ENCODE data around the gene MCTP2.

GRCh38 chr15:94231299-94232067, at the start of gene MCTP2:
Gene MCTP2, plus strand, starts transcription at chr15:94231561.
- PRO-cap = bidirectional peak, plus-strand start at chr15:94231595, minus-strand start at chr15:94231414
- RAMPAGE, long total RNA, 4 experiments = start-site peak on the plus strand in 3 of 4 experiments, at chr15:94231525-94231604 at its widest, 22 to 31 reads per replicate

GRCh38 chr15:94258168-94258748, 26.9 kb downstream of the MCTP2 start:
- PRO-cap = no peak
- RAMPAGE, long total RNA, 4 experiments = no peak in any of the 4 experiments

DNA sequence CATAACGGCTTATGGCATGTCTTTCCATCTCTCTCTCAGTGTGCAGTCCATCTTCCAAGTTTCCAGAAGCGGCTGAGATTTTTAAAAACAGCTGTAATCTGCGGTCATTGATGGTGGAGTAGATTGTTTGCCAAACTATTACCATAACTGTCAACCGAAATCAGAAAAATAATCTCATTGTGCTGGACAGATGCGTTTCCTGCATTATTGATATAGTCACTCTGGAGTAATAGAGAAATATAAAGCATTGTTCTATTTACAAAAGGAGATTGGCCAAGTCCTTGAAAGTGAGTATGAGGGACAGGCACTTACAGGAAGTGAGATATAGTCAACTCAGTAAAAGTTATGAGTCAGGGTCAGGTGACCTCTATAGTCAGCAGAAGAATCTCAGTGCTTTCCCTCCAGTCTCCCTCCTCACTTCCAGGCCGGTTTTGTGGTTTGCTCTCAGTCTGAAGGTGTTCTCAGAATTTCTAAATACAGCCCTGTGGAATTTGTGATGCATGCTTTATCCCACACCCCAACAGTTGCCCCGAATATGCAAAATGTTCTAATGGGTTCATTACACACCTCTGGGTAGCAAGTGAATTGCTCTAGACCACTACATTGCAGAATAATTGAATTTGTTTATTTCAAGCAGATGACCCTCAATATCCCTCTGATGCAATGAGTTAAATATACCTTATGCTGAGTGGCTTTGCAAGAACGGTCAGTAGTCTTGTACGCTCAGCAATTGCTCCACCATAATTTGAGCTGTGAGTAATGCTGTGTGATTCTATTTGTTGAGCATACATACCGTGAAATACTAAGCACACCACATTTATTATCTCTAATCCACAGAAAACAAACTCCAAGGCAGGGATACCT, 787.6 kb downstream of the MCTP2 start:
- PRO-cap = no peak
- RAMPAGE, long total RNA, 4 experiments = no peak in any of the 4 experiments

DNA sequence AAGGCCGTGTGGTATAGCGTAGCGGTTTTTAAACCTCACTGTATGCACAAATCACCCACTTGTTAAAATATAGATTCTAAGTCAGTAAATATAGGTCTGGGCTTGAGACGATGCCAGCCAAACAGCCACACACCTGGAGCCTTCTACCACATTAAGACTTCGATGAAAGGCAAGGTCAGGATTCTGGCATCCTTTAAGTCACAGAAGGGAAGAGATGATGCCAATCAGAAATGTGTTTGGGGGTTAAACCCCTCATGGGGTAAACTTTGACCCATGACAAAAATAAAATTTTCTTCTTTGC, 848.3 kb downstream of the MCTP2 start:
- PRO-cap = no peak
- RAMPAGE, long total RNA, 4 experiments = no peak in any of the 4 experiments

DNA sequence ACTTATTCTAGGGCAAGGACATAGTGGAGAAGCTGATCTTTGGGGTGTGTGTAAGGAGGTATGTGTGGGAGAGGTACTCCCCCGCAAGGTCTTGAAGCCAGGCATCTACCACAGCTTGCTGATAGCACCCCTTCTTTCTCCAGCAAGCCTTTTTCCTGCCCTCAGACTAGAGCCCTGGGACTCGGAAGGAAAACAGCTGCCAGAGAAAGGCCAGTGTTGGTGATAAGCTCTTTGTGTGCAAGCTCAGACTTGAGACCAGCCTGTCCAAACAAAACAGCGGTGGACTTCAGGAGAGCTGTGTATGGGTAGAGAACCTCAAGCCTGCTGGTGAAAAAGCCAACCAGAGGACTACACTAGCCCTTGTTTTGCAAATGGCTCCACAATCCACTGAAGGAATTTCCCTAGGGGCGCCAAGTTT, 1028.6 kb downstream of the MCTP2 start:
- PRO-cap = no peak
- RAMPAGE, long total RNA, 4 experiments = no peak in any of the 4 experiments

- PRO-cap = no peak
- RAMPAGE, long total RNA, 4 experiments = no peak in any of the 4 experiments
Measured at GRCh38 chr15:95288344-95289032, 1042.0 kb upstream of the NR2F2 start.

DNA sequence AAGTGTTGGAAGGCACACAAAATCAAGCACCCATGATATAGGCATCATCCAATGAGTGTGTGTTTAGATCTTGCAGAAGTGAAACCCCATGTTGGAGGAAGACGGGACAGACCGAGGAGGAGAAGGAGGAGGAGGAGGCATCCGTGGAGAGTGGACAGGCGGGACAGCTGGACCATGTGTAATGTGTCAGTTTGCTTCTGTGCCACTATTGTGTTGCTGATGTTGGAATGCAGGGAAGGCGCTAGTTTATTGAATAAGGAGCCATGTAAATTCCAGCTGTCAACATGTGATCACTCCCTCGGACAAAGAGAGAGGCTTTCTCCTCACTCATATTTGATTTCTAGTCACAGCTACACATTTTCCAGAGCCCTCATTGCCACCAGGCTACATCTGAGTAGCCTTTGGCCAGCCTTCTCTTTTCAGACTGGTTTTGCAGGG, 1037.7 kb upstream of the NR2F2 start:
- PRO-cap = no peak
- RAMPAGE, long total RNA, 4 experiments = no peak in any of the 4 experiments

DNA sequence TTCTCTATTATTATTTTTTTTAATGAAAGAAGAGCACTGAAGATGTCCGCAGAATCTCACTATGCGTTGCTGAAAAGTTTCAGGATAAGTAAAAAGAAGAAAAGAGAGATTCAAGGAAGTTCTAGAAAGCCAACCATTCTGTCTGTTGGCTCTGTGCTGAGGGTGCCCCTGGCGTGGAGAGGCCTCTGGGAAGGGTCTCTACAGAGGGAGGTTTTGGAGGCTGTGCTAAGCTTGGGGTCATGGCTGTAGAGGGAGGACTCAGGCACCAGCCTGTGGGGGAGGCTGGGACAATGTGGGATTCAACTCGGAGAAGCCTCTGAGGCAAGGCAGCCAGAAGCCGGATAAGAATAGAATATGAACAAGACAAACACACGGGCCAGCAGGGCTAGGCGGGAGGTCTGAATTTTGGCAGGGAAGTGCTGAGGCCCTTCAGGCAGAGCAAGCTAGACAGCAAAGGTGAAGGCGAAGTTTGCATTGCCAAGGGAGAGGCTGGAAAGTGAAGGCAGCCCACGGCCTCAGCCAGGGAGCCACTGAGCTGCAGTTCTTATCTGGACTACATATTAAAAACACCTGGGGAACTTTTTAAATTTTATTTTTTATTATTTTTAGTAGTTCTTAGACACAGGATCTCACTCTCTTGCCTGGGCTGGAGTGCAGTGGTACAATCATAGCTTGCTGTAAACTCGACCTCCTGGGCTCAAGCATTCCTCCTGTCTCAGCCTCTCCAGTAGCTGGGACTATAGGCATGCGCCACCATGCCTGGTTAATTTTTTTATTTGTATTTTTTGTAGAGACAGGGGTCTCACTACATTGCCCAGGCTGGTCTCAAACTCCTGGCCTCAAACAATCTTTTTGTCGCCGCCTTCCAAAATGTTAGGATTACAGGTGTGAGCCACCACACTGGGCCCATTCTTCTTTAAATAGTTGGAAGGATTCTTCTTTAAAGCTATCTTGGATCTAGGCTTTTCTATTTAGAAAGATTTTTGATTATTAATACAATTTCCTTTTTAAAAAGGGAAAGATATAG, 611.9 kb upstream of the NR2F2 start:
- PRO-cap = no peak
- RAMPAGE, long total RNA, 4 experiments = no peak in any of the 4 experiments

DNA sequence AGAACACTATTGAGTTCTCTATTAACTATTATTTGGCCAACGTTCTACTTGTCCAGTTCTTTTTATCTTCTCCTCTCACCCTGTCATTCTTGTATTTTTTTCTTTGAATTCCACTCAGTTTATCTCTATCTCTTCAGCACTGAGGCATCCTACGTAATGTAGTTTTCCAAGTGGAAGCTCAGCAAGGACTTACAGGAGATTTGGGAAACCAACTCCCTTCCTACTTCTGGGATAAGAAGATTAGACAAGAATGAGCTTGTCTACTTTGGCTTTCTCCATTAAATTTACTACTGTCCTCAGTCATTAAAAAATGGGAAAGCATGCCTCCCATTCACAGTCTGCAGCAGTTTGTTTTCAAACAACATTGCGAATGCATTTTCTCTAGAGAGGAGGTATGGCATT, 21.3 kb upstream of the NR2F2 start:
- PRO-cap = no peak
- RAMPAGE, long total RNA, 4 experiments = no peak in any of the 4 experiments

DNA sequence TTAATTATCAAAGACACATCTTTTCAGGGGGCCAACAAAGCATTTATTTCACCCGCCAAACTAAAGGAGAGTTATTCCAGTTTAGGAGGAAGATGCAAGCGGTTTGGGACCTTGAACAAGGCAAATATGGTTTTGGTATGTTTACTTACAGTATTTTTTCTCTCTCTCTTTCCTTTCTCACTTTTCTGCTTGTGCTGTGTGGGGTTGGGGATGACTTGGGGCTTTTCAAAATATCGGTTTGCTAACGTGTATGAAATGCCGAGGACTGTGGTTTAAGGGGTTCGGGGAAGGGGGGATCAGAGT, 4.3 kb upstream of the NR2F2 start:
- PRO-cap = no peak
- RAMPAGE, long total RNA, 4 experiments = no peak in any of the 4 experiments

DNA sequence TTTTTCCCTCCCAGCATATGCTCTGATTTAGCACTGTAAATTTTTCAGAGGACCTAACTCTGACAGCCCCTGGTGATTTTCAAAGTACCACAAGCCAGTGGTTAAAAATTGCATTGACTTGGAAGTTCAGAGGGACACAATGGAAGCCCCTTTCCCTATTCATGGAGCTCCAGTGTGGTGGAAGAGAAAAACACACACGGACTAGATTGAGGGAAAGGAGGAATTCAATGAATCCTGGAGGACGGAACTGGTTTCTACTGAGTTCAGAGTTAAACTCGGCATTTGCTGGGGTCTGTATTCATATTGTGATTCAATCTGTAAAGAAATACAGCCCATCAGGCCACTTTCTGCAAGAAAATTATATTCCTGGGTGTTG, 3.1 kb upstream of the NR2F2 start:
- PRO-cap = bidirectional peak, plus-strand start at position 36 of the sequence, minus-strand start outside the sequence
- RAMPAGE, long total RNA, 4 experiments = no peak in any of the 4 experiments

DNA sequence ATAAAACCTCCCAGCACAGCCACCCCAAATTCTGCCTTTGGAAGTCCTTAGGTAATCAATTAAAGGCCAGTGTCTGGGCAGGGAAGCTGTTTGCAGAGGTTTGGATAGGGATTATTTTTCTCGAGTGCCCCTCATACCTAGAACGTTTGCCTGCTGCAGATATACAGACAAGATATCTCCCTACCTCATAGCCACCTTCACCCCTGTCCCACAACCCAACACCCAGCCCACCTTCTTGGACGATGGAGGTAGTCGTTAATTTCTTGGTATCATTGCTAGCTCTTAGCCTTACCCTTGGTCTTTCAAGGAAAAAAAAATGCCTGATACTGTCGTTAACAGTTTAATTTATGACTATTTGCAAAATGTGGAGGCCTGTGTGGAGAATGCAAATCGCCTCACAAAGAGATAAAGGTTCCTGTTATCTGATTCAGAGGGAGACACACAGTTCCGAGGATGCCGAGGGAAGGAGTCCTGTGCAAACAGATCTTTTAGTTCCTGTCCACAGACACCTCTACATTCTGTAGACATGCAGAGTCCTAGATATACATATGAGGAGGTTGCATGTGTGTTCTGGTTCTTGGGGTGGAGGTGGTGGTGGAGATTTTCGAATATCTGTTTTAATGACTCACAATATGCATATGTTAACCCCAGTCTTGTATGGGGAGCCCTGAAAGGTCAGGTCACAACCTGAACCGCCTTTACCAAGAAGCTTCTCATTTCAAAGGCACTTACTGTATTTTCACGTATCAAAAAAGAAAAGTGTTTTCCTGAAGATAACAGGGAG, 5.5 kb downstream of the NR2F2 start:
- PRO-cap = unidirectional peak, plus-strand start at position 435 of the sequence
- RAMPAGE, long total RNA, 4 experiments = no peak in any of the 4 experiments

DNA sequence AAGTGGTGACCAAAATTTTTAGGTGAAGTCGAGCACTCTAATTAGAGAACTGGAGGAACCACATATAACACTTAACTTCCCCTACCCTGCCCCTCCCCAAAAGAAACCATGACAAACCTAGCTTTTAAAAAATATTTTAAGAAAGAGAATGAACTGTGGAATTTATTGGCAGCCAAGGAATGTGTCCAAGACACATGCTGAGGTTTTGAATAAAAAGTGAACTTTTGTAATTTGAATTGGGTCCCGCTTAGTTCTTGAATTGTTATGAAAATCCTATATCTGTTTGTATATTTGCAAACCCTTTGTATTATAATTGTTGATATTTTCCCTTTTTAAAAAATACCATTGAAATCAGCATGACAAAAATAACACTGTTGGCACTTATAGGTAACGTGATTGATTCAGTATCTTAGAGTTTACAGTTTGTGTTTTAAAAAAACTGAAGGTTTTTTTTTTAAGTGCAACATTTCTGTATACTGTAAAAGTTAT, 7.8 kb downstream of the NR2F2 start:
- PRO-cap = no peak
- RAMPAGE, long total RNA, 4 experiments = no peak in any of the 4 experiments

- PRO-cap = unidirectional peak, minus-strand start at chr15:96344623
- RAMPAGE, long total RNA, 4 experiments = no peak in any of the 4 experiments
Measured at GRCh38 chr15:96343790-96344813, 13.6 kb downstream of the NR2F2 start.

DNA sequence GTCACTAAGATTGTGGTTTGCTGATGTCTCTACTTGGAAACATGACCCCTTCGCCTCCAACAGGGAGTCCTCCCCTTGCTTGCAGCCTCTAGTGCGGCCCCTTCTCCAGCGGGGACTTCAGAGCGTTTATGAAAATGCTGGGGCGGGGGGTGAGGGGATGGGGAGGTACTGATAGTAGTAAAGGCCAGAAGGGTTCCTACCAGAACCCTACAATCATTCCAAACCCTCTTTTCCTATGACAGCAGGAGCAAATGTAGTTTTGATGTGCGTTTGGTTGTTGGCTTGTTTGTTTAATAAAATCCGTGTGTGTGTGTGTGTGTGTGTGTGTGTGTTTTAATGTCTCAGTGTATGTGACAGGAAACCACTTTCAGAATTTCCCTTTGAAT, 17.5 kb downstream of the NR2F2 start:
- PRO-cap = no peak
- RAMPAGE, long total RNA, 4 experiments = no peak in any of the 4 experiments

- PRO-cap = no peak
- RAMPAGE, long total RNA, 4 experiments = no peak in any of the 4 experiments
Measured at GRCh38 chr15:96362890-96363769, 32.6 kb downstream of the NR2F2 start.

GRCh38 chr15:96417505-96417828, 87.0 kb downstream of the NR2F2 start:
- PRO-cap = no peak
- RAMPAGE, long total RNA, 4 experiments = no peak in any of the 4 experiments

DNA sequence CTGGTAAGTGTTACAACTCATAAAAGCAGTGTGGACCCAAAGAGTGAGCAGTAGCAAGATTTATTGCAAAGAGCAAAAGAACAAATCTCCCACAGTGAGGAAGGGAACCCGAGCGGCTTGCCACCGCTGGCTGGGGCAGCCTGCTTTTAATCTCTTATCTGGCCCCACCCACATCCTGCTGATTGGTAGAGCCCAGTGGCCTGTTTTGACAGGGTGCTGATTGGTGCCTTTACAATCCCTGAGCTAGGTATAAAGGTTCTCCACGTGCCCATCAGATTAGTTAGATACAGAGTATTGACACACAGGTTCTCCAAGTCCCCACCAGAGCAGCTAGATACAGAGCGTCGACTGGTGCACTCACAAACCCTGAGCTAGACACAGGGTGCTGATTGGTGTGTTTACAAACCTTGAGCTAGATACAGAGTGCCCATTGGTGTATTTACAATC, 160.8 kb downstream of the NR2F2 start:
- PRO-cap = no peak
- RAMPAGE, long total RNA, 4 experiments = no peak in any of the 4 experiments

GRCh38 chr15:97968960-97969663, 8.6 kb downstream of the ARRDC4 start:
- PRO-cap = no peak
- RAMPAGE, long total RNA, 4 experiments = start-site peak on the plus strand in 1 of 4 experiments, at chr15:97969208-97969359 at its widest, 18 to 20 reads per replicate

DNA sequence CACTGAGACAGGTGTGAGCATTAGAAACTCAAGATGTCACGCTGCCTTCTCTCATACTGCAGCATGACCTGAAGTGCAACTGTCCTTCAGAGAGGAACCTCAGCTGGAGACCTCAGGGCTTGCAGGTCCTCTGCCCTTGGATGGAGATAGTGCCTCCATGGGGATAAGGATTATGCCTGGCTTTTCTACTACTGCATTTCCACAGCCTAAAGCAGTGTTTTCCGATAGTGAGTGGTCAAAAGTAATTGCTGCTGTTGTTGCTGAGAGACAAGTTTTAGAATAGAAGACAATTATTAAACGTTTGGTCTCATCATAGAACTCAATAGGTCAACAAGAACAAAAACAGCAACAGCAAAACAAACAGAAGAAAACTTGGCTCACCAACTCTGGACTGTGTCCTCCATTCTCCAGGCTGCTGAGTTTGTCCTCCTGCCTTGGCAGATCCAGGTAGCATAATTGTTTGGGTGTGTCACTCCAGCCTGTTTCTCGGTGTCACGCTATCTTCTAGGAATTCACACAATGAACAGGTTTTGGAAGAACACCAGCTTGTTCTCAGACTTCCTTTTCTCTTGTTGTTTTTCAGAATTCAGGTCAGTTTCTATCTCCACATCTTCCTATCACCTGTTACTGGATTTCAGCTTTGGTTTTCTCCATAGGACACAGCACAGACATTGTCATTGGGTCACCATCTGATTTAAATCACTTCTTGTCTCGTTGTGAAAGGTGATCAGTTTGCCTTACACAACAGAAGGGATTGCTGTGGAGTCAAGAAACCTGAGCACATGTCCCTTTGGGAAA, 34.6 kb downstream of the ARRDC4 start:
- PRO-cap = no peak
- RAMPAGE, long total RNA, 4 experiments = no peak in any of the 4 experiments

All from esophagus muscularis mucosa (tissue), 4 donors.